ENCODE results near the genes BCORL1 and OR13H1.

DNA sequence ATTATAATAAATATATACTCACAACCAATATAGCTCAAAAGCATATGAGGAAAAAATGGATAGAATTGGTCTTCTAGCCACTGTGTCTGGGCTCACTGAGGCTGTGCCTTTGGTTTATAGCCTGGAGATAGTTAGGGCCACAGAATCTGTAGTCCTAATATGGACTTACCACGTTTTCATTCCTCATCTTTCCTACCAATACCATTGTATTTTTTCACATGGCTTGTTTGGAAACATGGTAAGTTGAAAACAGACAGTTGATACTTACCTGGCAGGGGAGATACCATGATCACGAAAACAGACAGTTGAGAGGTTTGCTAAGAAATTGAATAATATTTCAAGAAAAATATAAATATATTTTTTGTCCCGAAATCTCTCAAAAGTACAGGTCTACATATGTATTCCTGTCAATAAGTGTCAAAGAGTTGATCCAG is 70.3 kb upstream of the ACTRT1 start:
- PRO-cap, result unidirectional peak, plus-strand start at position 260 of the sequence
- CAGE, long polyA plus RNA, result no peak

DNA sequence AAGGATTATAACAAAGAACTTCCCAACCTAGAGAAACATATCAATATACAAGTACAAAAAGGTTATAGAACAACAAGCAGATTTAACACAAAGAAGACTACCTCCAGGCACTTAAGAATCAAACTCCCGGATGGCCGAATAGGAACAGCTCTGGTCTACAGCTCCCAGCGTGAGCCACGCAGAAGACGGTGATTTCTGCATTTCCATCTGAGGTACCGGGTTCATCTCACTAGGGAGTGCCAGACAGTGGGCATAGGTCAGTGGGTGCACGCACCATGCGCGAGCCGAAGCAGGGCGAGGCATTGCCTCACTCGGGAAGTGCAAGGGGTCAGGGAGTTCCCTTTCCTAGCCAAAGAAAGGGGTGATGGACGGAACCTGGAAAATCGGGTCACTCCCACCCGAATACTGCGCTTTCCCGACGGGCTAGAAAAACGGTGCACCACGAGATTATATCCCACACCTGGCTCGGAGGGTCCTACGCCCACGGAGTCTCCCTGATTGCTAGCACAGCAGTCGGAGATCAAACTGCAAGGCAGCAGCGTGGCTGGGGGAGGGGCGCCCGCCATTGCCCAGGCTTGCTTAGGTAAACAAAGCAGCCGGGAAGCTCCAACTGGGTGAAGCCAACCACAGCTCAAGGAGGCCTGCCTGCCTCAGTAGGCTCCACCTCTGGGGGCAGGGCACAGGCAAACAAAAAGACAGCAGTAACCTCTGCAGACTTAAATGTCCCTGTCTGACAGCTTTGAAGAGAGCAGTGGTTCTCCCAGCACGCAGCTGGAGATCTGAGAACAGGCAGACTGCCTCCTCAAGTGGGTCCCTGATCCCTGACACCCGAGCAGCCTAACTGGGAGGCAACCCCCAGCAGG is 186.1 kb downstream of the SMARCA1 start:
- PRO-cap, result no peak
- CAGE, long polyA plus RNA, result no peak

GRCh38 chrX:129572501-129572991 is 32.5 kb downstream of the OCRL start:
- PRO-cap, result no peak
- CAGE, long polyA plus RNA, result no peak

GRCh38 chrX:129646167-129646963 is 8.4 kb downstream of the APLN start:
- PRO-cap, result no peak
- CAGE, long polyA plus RNA, result no peak

- PRO-cap, result no peak
- CAGE, long polyA plus RNA, result no peak
These were observed 31.7 kb upstream of the APLN start for GRCh38 chrX:129686494-129686889.

DNA sequence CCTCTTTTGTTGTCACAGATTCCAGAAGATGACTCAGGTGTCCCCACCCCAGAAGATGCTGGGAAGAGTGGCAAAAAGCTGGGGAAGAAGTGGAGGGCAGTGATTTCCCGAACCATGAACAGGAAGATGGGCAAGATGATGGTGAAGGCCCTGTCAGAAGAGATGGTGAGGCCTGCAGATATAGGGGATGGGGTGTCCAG is 8.6 kb downstream of the SASH3 start:
- PRO-cap, result no peak
- CAGE, long polyA plus RNA, result no peak

- PRO-cap, result no peak
- CAGE, long polyA plus RNA, result no peak
These were observed 24.9 kb downstream of the UTP14A start for GRCh38 chrX:129930770-129931324.

- PRO-cap, result no peak
- CAGE, long polyA plus RNA, result no peak
These were observed 26.2 kb downstream of the UTP14A start for GRCh38 chrX:129932038-129932618.

DNA sequence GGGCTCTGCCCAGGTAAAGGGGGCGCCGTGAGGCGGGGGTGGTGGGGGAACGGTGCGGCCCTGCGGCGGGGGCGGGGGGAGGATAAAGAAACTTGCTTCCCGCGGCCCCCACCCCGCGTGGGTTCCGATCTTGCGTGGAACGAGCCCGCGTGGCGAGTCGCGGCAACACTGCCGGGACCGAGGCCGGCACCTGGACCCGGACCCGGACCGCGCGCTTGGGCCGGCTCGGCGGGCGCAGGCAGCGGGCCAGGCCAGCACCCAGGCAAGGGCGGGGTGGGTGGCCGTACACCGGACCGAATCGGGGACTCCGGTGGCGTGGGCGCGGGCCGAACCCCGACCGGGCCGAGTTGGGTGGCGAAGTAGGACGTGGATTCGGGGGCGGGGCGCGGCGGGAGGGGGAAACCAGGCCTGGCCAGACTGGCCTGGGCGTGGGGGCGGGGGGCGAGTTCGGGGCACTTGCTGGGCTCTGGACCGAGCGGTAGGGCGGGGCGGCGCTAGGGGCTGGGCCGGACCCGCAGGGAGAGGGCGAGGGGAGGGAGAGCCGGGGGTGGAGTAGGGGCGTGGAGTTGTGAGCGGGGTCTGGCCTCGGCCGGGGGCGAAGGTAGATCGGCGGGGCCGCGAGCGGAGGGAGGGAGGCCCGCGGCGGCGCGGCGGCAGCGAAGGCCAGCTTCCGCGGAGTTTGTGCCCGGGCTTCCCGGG is 1.9 kb upstream of the BCORL1 start:
- PRO-cap, result unidirectional peak, plus-strand start at position 604 of the sequence
- CAGE, long polyA plus RNA, result no peak

- PRO-cap, result bidirectional peak, plus-strand start at chrX:129982635, minus-strand start at chrX:129982329
- CAGE, long polyA plus RNA, result no peak
These were observed at the start of gene BCORL1 for GRCh38 chrX:129981534-129983040. Gene BCORL1, plus strand, starts transcription at chrX:129982635.

DNA sequence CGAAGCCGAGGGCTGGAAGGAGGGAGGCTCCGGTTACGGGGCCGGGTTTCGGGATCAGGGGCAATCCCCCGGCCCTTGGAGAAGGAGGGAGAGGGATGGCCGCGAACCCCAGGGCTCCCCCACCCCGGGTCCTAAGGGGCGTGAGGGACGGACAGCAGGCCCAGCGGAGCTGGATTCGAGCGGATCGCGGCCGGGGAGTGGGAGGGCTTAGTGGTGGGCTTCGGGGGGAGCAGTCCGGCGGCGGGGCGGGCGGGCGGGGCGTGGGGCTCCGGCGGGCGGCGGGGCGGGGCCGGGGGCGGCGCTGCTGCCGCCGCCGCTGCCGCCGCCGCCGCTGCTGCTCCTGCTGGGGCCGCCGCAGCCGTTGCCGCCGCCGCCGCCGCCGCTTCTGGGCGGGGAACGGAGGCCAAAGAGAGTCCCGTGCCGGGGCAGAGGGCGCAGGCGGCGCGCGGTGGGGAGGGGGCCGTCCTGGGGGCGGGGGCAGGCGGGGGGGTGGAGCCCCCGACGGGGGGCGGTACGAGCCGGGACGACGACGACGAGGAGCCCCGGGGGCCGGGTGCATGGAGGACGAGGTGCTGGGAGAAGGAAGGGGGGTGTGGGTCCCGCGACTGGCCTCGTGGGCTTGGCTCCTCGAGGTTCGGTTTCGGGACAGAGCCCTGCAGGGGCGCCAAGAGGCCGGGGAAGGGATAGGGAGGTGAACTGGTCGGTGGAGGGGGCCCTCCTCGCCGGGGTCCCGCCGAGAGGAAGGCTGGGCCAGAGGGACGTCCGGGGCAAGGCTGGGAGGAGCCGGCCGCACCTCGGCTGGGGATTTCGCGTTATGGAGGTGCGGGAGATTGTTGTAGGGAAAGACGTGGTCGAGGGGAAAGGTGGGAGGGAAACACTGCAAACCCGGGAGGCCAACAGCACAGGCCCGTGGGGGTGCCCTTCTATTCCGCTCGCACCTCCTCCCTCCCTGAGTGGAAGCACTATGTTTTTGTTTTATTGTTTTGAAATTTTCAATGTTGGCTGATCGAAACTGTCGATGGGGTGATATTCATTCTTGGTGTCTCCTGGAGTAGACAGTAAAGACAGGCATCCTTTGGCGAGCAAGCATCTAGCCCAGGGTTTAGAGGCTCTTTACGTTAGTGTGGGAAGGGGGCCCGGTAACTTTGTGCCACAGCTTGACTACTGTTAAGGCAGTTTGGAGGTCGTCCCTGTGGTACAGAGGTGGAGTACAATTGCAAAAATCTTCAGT is 1.8 kb downstream of the BCORL1 start:
- PRO-cap, result bidirectional peak, plus-strand start at position 269 of the sequence, minus-strand start at position 199 of the sequence; bidirectional peak, plus-strand start at position 526 of the sequence, minus-strand start at position 387 of the sequence
- CAGE, long polyA plus RNA, result no peak

DNA sequence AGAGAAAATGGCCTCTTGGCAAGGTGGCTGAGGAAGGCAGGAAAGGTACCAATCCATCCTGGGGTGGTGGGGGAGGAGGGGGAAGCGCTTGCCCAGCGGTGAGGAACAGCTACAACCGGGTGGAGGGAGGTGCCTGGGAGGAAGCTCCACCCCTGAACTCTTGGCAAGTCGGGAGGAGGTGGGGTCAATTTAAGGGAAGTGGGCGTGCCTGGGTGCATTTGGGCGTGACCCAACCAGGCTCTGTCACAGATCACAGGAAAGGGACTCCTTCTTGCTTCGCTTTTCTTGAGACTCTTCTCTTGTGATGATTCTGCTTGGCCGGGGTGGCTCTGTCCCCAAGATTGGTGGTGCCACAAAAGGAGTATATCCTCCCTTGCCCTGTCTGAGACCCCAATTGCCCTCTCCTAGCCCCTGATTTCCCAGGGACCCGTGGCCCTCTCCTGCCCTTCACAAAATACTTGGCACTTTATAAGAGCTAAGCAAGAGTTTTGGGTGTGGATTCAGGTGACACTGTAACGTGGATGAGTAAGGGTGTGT is 41.8 kb downstream of the BCORL1 start:
- PRO-cap, result no peak
- CAGE, long polyA plus RNA, result no peak

DNA sequence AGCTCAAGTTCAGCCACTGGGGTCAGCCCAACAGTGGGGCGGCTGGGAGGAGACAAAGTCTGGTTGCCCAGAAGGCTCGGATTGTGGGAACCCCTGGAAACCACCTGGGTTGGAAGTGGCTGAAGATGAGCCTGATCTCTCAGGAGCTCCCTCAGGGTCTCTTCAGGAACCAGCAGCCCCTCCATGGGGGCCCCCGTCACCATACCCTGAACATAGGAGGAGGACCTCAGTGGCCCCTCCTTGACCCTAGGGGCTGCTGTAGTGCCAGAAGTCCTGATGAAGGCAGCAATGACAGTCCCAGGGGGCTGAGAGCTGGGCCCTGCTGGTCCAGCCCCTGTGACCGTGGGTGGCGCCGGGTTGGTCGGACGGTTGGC is 43.4 kb downstream of the ELF4 start:
- PRO-cap, result no peak
- CAGE, long polyA plus RNA, result no peak

- PRO-cap, result no peak
- CAGE, long polyA plus RNA, result no peak
These were observed 38.9 kb downstream of the ELF4 start for GRCh38 chrX:130070977-130072177.

DNA sequence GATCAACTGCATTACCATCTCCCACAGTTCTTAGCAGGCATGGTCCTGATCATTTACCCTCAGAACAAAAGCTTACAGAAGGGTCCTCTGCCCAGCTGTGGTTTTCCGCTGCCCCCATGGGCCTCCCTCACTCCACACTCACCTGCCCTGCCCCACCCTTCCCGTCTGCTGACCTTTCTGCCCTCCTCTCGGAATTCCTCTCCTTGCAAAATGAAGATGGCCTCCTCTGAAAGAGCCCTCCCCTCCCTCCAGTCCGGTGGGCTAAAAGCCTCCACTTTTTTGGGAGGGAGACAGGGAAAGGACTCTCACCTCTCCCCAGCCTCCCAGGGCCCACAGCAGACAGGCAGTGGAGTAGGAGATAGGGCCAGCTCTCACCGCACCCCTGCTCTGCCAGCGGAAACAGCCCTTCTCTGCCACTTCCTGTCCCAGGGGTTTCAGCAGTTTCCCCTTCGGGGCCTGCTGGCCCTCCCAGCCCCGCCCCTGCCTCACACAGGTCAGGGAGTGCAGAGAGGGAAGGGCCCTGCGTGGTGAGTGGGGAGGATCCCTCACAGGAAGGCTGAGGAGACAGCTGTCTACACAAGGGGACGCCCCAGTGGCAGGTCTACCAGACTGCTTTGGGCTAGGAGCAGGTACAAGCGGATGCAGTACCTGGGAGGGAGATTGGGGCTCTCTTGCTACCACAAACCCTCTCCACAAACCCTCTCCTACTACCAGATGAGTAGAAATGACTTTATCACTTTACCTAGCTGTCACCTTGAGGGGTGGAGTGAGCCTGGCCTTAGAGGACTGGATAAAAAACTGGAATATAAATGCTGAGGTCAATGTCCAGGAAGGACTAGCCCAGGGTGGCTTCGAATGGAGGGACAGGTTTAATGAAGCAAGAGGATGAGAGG is 18.2 kb downstream of the ELF4 start:
- PRO-cap, result bidirectional peak, plus-strand start at position 607 of the sequence, minus-strand start at position 348 of the sequence
- CAGE, long polyA plus RNA, result no peak

GRCh38 chrX:130099987-130100705 is 10.2 kb downstream of the ELF4 start:
- PRO-cap, result no peak
- CAGE, long polyA plus RNA, result no peak

DNA sequence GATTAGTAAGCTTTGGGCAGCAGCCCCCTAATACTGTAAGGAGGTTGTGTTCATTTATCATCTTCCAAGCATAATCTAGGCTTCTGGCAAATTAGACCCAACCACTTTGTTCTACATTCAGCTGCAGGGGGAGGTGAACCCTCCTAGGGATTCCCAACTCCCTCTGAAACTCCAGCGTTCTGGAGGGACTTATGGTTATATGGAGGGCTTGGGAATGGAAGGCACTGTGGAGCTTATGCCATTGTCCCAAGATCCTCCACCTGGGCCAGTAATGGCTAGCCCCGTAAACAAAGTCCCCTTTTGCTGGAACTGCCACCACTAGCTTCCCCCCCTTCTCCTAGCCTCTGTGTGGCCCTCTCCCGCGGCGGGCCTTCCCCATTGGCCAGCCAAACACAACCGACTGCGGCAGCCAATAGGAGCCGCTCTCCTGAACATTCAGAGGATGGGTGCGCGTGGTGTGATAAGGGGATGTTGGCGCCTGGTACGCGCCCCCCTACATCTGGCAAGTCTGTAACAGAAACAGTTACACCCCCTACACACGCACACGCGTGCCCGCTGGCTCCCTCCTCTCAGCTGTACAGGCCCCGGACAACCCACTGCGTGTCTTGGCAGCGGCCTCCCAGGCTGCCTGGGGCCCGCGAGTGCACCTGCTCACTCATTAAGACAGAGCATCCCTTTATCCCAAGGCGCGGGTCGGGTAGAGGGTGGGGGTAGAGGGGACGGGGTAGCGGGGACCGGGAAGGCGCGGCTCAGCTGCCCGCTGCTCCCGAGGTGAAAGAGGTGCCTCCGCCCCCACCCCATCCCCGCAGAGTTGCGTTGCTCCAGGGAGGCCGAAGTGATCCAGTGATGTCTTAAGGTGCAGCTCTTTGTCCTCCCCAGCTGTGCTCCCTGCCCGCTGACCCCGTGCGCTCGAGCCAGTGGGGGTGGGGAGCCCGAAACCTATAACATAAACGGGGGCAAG is 869 bp upstream of the RAB33A start:
- PRO-cap, result unidirectional peak, plus-strand start at position 516 of the sequence
- CAGE, long polyA plus RNA, result no peak

DNA sequence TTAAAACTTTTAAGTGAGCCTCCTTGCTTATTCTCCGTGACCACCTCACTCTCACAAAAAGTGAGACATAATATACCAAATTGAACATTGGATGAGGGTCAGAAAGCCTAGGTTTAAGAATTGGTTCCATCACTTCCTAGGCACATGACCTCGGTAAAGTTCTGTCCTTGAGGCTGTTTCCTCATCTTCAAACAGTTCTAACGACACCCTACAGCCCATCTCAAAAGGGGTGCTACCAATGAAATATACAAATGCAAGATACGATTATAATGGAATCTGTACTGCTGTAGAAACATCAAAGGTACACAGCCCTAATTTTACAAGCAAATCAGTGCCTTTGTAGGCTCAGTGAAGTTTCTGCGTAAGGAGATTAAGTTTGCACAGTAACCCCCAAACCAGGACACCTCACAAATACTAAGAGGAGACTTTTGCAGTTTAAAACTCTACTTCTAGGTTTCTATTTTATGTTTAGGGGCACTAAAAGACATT is 1.3 kb downstream of the ZNF280C start:
- PRO-cap, result no peak
- CAGE, long polyA plus RNA, result no peak

- PRO-cap, result no peak
- CAGE, long polyA plus RNA, result no peak
These were observed 93.0 kb downstream of the RBMX2 start for GRCh38 chrX:130494844-130495211.

GRCh38 chrX:131543695-131544248 is at the start of gene OR13H1:
Gene OR13H1, plus strand, starts transcription at chrX:131544074.
- PRO-cap, result no peak
- CAGE, long polyA plus RNA, result no peak